Helper T cell (primary cell): ENCODE results near the genes FAT3, HEPHL1, KDM4E and SESN3.

GRCh38 chr11:92224389-92225480 is at the start of gene FAT3:
FAT3 (plus strand) TSS chr11:92224818.
- PRO-cap, 2 experiments: no peak in any of the 2 experiments

DNA sequence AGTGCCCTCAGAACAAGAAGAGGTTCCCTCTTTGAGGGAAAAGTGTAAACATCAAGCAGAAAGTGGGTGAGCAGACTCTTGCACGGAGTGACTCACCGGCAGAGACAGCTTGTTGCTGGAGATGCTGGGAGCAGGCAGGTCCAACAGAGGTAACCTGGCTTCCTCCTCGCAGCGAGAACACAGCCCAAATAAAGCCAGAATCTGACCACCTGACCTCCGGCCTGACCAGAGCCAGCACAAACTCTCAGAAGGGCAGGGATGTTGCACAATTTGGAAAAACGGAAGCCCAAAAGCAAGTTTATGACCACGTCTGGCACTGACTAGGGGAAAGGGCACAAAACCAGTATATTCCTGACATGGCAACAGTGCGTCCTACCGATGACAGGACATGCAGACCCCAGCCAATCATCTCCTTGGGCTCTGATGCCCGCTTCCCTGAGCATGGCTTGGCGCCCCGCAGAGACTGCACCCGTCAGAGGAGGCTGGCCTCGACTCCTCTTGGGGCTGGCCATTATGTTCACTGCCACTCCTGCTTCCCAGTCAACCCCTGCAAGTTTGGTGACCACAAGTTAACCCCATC is 5.4 kb downstream of the SMCO4 start:
- PRO-cap, 2 experiments: no peak in any of the 2 experiments

DNA sequence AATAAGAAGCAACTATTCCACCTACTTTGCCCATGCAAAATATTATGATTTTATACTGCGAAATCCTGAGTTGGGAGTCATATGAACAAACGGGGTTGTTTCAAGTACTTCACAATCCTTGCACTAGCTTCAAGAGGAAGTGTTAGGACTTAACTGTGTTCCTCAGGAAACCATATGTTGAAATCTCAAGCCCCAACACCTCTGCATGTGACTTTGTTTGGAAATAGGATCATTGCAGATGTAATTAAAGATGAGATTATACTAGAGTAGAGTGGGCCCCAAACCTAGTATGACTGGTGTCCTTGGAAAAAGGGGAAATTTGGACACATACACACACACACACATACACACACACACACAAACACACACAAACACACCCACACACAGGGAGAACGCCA is 6.5 kb upstream of the CEP295 start:
- PRO-cap, 2 experiments: no peak in any of the 2 experiments

DNA sequence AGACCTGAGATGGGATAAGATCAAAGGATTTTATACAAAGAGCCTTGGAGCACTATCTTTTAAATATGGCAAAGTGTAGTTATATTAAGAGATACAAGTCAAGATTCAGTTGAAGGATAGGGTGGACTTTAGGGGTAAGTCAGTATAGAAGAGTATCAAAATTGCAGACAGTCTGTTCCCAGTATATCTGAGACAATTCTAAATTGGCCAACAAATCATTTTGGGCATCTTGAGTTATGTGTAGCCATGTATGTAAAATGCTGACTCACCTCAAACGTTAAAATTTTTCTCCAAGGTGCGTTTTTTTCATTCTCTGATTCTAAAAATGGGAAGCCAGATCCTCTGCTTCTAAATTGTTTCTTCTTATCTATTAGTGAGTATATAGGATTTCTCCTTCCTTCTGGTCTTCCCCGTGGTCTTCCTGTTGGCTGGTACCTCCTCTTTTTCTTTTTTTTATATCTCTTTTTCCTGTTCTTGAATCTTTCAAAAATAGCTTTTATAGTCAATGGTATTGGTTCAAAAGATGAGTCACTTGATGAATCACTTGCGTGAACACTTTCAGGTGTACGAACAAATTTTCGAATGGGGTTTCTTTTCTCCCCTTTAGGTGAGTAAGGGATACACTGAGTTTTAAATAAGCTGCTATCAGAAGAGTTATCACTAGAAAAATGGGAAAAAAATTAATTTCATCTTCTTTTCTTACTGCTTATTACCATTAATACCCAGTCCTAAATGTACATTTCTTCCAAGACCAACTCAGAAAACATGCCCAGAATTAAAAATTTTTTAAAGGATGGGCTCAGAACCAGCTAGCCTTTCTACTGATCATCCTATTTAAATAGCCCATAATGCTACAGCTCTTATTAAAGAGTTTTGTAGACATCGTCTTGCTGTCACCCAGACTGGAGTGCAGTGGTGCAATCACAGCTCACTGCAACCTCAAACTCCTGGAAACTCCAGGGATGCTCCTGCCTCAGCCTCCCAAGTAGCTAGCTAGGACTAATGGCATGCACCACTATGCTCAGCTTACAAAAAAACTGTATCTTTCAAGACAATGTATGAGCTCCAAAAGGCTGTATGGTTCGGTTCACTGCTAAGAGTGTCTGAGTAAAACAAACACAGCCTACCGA is 3.1 kb downstream of the TAF1D start:
- PRO-cap, 2 experiments: no peak in any of the 2 experiments

DNA sequence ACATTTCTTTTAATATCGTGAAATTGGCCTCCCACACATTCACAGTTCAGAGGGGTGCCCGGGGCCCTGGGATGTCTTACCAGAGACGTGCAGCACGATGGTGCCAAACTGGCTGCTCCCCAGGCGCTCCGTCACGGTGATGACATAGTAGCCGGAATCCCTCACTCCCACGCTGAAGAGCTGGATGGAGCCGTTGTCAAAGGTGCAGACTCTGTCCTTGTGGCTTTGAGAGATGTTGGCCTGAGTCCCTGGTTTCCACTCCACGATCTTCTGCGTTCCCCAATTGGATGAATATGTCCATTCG is 29.5 kb downstream of the VSTM5 start:
- PRO-cap, 2 experiments: no peak in any of the 2 experiments

GRCh38 chr11:93842387-93842856 is 8.0 kb downstream of the VSTM5 start:
- PRO-cap, 2 experiments: no peak in any of the 2 experiments

DNA sequence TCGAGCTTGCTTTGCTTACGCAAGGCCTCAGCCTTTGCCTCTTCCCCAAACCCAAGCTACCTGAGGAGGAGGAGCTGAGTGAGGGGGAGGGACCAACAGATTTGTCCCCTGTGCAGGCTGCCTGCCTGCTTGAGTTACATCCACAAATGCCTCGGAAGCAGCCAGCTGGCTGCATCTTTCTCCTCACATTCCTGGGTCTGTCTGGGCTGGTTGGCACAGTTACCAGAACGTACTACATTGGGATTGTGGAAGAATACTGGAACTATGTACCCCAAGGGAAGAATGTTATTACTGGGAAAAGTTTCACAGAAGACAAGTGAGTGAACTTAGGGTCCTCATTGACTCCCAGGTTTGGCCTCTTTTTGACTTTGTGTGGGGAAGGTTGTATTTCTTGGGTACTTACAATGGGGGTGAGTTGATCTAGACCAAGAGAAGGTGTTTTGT is at the start of gene HEPHL1:
TSS of gene HEPHL1 (plus strand) at position 132 of the 444 bp plus-strand sequence.
- PRO-cap, 2 experiments: no peak in any of the 2 experiments

DNA sequence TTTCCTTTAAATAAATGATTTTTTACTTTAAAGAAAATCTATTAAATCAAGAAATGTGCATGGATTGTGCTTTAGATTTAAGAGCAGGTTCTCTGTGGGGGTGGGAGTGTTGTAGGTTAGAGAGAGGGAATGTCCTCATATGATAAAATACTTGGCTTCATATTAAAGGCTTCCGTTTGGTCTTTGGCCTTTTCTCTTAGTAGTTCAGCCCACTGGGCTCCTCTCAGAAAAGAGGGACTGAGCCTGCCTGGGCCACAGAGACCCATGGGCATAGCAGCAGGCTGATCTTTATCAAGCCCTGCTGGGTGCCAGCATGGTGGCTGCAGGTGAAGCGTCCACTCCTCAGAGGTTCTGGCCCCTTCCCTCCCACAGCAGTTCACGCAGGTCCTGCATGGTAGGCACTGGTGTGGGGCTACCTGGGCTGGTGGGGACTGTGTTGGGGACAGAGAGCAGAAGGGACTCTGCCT is 4.2 kb downstream of the PANX1 start:
- PRO-cap, 2 experiments: no peak in any of the 2 experiments

DNA sequence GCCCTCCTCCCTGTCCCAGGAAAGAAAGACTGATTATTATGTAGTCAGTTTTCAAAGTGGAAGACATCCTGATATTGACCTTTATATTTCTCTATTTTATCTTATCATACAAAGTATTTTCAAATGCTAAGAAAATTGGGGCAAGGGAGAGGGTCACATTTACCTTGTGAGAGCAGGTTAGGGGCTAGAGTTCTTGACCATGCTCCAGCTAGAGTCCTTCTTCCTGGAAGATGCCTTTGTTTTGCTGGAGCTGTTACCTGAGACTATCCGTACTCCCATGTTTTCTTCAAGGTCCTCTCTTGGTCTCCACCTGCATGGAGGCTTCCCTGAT is 24.6 kb downstream of the PIWIL4 start:
- PRO-cap, 2 experiments: no peak in any of the 2 experiments

GRCh38 chr11:94657236-94657656 is 90.1 kb downstream of the PIWIL4 start:
- PRO-cap, 2 experiments: no peak in any of the 2 experiments

DNA sequence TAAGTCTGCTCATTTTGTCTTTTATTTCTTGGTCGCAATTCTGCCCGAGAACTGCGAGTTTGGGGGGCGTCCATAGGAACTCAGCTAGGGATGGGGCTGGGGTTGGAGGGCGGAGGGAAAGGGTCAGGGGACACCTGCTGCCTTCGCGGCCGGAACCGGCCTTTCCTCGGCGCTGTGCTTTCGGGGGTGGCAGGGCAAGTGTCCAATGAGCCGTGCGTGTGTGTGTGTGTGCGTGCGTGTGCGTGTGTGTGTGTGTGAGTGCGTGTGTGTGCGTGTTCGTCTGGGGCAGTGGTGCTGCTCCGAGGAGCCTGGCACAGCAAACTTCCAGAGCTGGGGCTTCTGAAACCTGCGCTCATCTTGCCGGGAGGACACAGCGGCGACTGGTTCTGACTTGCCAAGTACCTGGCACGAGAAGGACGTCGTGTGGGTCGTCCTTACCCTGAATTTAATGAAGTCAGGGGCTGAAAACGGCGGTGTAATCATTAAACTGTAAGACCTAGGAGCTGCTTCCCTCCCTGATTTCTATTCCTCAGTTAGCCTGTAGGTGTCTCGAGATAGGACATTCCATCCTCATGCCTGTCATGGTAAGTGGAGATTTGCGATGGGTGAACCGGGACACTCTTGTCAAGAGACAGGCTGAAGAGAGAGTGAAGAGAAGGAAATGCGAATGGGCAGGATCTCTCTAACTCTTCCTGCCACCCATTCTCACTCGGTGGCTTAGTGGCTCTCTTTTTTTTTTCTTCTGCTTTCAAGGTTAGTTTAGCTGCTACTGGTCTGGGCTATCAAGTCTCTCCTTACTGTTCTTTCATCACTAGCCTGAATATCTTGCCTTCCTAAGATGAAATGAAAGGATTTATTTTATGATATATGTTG is 26.9 kb upstream of the AMOTL1 start:
- PRO-cap, 2 experiments: no peak in any of the 2 experiments

GRCh38 chr11:94750489-94751239 is 17.5 kb upstream of the AMOTL1 start:
- PRO-cap, 2 experiments: no peak in any of the 2 experiments

DNA sequence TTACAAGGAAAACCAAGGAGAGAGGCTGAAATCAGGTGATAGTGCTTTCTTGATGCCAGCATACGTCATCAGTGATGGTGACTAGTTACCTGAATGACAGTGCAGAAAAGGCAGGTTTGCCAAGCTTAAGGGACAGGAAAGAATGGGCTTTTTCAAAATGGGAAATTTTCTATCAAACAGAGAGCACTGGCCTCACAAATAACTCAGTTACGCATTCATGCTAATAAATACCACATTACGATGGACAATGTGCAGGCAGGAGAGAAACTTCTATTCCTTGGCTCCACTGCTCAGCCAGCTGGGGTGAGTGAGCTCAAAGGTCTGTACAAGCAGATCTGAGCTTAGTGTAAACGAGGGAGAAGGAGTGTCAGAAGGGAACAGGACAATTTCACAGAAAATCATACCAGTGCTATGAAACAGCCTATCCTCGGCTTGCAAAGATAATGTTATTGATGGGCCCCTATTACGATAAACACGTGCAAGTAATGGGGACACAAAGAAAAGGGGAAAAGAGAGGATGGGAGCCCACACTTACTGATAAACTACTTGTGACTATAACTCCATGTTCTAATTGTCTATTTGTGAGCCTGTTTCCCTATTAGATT is 46.1 kb downstream of the AMOTL1 start:
- PRO-cap, 2 experiments: no peak in any of the 2 experiments

- PRO-cap, 2 experiments: no peak in any of the 2 experiments
These were observed at the start of gene KDM4E for GRCh38 chr11:95024890-95025396. KDM4E (plus strand) TSS chr11:95025258.

DNA sequence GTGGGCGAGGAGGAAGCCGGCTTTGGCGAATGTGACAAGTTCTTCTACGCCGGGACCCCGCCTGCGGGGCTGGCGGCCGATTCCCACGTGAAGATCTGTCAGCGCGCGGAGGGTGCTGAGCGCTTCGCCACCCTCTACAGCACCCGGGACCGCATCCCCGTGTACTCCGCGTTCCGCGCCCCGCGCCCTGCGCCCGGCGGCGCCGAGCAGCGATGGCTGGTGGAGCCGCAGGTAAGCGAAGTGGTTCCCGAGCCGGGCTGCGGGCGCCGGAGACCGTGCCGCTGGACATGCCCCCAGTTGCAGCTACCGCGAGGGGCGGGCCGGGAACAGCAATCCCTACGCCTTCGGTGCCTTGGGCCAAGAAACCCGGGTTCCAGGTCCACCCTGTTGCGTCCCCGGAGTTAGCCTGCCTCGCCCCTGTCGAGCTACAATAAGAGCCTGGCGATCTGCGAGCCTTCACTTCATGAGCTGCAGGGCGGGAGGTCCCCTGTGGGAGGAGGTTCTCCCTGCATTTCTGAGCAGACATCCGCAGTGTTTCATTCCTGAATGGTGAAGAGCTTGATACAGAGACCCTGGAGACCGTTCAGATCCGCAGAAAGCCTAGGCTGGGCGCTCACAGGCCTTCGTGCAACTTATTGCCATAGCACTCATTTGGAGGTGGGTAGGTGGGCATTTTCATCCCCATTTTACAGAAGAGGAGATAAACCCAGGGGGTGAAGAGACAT is 513 bp downstream of the ENDOD1 start:
- PRO-cap, 2 experiments: peak in 2 of 2 experiments; most common plus-strand start position 122 of the sequence (in 1); most common minus-strand start position 97 of the sequence (in 1)

DNA sequence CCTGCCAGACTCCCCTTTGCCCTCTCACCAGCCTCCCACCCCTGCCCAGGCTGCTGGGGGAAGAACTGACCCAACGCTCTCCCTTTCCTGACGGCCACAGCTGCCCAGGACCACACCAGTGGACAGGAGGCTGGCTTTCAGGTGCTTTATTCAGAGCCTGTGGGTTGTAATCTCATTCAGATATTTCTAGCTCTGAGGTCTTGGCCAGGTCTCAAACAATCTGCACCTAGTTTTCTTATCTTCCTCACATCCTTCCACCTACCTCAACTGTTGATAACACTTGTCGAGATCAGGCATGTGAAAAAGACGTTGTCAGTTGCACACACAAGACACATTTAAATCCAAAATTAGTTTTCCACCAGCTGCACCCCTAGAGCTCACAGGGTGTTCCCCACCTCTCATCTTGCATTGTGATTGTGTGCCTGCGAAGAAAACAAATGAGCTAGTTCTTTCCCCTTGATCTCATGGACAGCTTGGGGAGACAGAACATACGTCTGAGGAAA is 1.6 kb downstream of the ENDOD1 start:
- PRO-cap, 2 experiments: no peak in any of the 2 experiments

DNA sequence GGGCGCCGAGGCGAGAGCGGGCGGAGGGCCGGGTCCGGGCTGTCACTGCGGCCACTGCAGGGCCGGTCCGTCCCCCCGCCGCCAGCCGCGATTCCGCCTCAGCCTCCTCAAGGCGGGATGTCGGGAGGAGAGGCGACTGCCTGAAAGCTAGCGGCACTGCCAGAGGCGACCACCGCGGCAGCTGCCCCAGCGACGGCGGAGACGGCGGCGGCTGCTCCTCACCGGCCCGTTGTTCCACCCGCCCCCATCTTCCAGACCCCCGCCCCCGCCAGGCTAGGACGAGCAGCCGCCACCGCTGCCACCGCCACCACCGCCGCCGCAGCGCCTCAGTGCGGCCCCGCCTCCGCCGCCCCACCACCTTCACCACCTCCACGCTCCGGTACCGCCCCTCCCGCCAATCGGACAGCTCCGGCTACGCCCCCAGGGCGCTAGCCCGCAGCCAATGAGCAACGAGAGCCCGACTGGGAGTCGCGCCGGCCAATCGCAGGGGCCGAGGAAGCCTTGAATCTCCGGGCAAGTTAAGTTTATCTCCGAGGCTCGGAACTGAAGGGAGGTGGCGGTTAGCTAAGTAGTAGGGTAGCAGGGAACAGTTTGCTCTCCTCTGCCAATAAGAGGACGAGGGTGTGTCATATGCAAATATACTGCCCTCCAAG is at the start of gene SESN3:
TSS of gene SESN3 (minus strand) at position 333 of the 653 bp plus-strand sequence.
- PRO-cap, 2 experiments: peak in 2 of 2 experiments; most common minus-strand start position 331 of the sequence (in 1)

- PRO-cap, 2 experiments: no peak in any of the 2 experiments
These were observed 109.0 kb downstream of the FAM76B start for GRCh38 chr11:95680456-95681082.

DNA sequence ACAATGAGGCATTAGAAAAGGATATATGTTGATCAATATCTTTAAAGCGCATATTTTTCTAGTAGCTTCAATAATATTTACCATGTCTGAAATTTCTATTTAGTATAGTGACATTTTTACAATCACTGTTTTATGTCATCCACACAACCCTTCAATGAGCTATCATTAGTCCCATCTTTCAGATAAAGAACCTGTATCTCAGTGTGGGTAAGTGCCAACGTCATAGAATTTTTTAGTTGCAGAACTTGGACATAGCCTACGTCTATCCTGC is 101.2 kb downstream of the FAM76B start:
- PRO-cap, 2 experiments: peak in 2 of 2 experiments; most common minus-strand start position 156 of the sequence (in 2)

DNA sequence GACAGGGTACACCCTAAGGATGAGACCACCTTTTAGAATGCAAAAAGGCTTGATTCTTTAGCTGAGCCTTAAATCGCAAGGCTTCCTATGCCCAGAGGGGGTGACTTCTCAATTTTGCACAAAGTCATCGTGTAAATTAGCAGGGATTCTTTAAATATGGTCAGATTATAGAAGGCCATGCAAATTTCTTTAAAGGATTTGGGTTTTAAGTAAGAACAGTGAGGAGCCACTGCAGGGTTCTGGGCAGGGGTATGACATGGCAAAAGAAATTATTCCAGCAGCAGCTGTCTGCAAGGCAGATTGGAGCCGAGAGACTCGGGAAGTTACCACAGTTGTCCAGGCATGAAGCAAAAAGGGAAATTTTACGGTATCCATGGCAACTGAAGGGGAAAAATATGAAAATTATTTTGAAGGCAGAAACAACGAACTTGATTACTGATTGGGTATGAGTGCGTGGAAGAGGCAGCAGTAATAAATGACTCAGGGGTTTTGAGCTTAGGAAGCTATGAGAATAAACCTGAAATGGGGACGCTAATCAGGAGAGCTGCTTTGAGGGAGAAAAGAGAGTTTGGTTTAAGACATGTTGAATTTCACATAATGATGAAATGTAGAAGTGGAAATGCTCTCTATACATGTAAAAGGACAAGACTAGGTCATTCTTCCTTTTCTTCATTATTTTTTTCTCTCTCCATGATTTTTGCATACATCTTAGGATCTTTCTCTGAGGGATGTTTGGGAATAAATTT is 91.6 kb downstream of the FAM76B start:
- PRO-cap, 2 experiments: no peak in any of the 2 experiments